Mesenteric fat pad (tissue), 1 donor: Measurements from ENCODE around the gene NRAP.

- PRO-cap, result no peak
These were observed 181.6 kb downstream of the TCF7L2 start for GRCh38 chr10:113131478-113132260.

GRCh38 chr10:113147986-113148507 lies 198.0 kb downstream of the TCF7L2 start:
- PRO-cap, result no peak

GRCh38 chr10:113661192-113661958 lies 2.5 kb downstream of the NRAP start:
- PRO-cap, result no peak

- PRO-cap, result no peak
These were observed at the start of gene NRAP for GRCh38 chr10:113663789-113664486. NRAP (minus strand) TSS chr10:113664041.

GRCh38 chr10:113711103-113711535 lies 31.4 kb downstream of the CASP7 start:
- PRO-cap, result no peak

- PRO-cap, result no peak
These were observed 18.4 kb upstream of the ADRB1 start for GRCh38 chr10:114025290-114025677.

DNA sequence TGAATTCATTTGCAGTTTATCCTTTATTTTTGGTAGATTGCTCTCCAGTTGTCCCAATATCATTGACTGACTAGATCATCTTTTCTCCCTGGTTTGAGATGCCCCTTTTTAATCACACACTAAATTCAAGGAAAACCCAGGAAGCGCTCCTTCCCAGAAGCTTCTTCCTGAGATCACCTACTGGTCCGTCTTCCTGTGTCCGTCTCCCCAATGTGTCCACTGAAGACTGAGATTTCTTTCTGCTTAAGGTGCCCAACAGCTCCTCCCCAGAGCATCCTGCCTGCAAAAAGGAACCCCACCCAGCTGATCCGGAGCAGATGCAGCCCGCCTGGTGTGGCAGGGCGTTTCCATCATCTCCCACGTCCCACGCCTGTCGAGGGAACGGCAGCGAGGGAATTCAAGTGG lies 20.6 kb downstream of the VWA2 start:
- PRO-cap, result no peak

DNA sequence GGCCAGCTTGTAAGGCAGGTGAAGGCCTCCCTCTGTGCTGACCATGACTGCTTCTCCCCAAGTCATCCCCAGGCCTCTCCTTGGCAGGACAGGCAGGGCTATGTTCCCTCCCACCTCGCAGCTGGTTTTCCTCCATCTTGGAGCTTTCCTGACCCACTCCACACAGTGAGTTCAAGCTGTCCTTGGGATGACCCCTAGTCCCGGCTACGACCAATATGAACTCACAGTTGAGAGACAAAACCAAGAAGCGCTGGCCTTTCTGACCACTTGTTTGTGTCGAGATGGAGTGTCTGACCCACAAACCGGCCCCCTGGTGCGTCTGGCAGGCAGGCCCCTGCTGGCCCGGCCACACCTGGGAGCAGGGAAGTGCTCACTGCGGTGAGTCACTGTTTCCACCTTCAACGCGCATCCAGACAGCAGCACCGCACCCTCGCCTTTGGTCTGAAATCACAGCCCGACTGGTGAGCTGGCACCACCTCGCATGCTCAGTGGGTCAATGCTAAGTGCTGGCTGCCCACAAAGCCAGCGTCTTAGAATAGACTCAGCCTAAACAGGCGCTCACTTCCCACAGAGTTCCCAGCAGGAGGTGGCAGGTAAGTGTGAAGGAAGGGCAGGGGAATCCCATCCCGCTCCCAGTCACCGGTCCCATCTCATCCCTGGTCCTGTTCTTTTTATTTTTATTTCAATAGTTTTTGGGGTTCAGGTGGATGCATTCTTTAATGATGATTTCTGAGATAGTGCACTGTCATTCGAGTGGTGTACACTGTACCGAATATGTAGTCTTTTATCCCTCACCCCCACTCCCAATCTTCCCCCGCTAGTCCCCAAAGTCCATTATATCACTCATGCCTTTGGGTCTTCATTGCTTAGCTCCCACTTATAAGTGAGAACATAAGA lies 81.7 kb downstream of the VWA2 start:
- PRO-cap, result no peak

GRCh38 chr10:114373934-114375006 lies 30.0 kb downstream of the AFAP1L2 start:
- PRO-cap, result no peak

DNA sequence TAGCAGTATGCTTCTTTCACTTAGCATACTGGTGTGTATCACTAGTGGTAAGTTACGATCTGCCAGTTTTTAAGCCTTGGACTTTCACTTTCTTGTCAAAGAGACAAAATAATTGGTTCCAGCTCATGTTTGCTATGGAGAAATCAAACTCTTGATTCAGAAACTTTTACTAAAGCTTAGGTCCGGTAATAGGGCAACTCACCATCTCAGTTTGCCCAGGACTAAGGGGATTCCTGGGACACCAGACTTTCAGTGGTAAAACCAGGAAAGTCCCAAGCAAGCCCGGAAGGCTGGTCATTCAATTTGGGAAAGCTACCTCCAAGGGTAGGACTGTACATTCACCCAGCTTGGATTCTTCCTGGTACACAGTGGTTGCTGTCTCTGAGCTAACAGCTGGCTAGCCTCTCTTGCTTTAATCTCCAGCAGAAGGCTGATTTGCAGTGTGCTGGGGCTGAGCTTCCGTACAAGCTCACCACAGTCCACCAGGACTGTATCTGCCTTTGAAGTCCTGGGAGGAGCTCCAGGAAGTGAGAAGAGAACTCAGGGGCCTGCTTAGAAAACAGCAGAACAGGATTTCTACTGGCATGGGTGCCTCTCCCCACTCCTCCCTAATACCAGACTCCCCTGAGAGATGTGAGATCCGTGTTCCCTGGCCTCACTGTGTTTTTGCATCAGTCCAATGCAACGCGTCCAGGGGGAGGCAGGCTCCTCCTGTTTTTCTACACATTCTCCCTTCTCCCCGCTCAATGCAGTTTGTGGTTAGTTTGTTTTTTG lies 6.7 kb downstream of the AFAP1L2 start:
- PRO-cap, result no peak

DNA sequence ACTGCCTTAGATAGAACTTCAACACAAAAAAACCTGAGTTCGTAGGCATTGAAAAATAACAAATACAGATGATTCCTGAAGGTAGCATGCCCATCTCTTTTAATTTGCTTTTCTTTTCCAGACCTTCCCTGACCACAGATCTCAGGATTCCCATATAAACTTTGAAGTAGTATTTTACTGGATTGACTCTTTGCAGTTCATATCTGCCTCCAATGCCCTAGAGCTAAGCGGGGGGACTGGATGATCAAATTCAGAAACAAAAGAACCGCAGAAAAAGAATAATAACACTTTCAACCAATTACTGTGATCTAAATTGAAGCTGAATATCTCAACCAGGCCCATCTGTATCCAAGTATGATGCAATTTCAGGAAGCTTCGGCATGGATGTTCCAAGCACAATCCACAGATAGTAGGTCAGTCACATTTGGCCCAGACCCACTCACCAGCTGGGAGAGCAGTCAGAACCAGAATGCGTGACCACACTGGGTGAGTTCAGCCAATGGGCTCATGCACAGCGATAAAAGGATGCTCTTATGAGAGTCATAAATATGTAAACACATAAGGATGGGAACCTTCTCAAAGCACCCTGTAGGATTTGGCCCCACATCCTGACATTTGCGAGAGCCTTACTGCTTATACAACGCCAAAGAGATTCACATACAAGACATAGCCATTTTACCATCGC lies 3.3 kb downstream of the AFAP1L2 start:
- PRO-cap, result no peak

GRCh38 chr10:114427003-114427365 lies 22.7 kb upstream of the AFAP1L2 start:
- PRO-cap, result no peak

GRCh38 chr10:114432875-114433809 lies 28.8 kb upstream of the AFAP1L2 start:
- PRO-cap, result no peak

- PRO-cap, result no peak
These were observed 85.5 kb upstream of the AFAP1L2 start for GRCh38 chr10:114489564-114490367.

DNA sequence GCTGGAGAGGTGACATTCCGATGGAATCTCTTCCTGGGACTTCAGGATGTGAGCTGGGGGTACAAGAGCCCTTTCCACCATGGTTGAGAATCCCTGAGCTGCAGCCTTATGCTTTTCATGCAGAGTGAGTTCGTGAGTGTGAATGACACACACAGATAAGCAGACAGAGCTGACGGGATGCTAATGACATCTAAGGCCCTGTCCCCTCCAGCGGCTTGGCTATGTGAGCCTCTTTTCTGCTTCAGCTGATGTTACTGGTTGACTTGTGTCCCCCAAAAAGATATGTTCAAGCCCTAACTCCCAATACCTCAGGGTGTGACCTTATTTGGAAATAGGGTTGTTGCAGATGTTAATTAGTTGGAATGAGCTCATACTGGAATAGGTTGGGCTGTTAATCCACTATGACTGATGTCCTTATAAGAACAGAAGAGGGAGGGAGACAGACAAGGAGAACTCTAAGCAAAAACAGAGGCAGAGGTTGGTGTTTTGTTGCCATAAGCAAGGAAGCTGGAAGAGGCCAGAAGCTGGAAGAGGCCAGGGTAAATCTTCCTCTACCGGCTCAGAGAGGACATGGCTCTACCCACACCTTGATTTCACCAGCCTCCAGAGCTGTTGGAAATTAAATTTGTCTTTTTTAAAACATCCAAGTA lies 111.2 kb upstream of the AFAP1L2 start:
- PRO-cap, result no peak

- PRO-cap, result no peak
These were observed 106.6 kb downstream of the ABLIM1 start for GRCh38 chr10:114551387-114552031.

DNA sequence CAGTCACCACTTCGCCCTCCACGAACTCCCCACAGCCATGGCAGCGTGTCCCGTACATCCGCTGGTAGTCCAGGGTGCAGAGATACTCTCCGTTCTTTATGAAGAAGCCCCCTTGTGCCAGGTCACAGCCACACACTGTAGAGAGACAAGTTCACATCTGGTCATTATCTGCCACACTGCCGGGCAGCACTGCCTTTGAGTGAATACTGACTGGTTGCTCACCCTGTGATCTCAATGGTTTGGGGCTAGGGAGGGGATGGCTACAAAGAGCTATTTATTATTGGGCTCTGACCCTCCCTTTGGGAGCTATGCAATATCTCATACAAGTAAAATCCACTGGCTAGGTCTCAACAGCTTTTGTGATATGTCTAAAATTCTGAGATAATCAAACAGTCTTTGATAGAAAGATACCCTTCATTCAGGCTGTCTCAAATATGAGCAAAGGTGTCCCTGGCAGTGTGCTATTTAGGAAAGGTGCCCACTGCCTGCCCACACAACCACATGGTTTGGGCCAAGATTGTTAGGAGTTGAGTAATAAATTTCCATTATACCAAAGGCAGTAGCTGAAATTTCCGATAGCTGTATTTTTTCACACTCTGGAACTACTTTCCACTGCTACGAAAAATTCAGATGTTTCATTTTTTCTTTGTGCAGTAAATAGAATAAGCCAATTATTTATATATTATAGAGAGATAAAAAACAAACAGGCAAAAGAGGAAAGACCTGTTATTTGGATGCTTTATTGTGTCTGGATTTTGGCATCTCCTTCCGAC lies 82.4 kb downstream of the ABLIM1 start:
- PRO-cap, result no peak

GRCh38 chr10:114630715-114631177 lies 27.3 kb downstream of the ABLIM1 start:
- PRO-cap, result no peak

DNA sequence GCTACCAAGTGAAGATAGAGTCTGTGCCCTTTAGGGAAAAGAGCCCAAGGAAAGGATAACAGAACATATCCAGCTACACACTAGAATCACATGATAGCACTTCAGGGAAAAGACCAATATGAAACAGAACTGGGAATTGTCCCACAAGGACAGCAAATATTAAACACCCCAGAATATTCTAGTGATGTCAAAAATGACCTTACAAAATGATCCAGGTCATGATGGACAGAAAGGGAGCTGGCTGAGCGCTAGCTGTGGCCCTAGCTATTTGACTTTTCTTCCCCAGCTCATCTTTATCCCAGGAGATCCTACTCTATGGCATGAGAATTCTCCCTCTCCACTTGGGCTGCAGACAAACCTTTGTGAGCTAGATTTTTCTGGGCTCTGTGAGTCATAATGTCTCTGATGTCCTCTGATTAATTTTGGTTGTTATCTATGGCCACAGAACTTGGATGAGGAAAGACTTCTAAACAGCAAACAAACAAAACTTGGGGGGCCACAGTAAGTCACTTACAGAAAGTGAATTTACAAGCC lies 10.7 kb downstream of the ABLIM1 start:
- PRO-cap, result no peak

DNA sequence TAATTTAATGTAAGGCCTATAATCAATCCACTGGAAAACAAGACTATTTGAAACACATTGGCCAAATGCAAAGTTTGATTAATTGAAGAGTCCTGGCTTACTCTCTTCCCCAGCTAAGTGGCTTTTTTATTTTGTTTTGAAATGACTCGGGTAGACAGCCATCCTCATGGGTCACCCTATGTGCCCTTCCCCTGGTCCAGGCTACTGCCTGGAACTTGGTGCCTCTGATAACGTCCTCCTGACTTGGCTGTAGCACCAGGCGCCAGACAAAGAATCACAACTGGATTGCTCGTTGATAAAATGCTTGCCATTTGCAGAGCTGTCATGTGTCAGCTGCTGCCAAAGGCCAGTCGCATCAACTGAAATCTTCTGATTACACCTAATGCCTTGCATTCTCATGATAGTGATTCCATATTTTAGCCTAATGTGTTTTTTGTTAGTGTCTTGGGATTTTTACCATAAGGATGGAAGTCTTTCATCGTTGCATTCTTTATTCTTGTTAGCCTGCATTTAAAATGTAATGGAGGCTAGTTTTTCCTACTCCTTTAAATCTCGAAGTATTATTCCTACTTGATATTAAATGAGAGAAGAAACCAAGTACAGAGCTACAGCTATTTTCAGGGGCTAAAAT lies 27.4 kb upstream of the ABLIM1 start:
- PRO-cap, result no peak